A375 (cell line): ENCODE measurements around the gene WNT5B.

DNA sequence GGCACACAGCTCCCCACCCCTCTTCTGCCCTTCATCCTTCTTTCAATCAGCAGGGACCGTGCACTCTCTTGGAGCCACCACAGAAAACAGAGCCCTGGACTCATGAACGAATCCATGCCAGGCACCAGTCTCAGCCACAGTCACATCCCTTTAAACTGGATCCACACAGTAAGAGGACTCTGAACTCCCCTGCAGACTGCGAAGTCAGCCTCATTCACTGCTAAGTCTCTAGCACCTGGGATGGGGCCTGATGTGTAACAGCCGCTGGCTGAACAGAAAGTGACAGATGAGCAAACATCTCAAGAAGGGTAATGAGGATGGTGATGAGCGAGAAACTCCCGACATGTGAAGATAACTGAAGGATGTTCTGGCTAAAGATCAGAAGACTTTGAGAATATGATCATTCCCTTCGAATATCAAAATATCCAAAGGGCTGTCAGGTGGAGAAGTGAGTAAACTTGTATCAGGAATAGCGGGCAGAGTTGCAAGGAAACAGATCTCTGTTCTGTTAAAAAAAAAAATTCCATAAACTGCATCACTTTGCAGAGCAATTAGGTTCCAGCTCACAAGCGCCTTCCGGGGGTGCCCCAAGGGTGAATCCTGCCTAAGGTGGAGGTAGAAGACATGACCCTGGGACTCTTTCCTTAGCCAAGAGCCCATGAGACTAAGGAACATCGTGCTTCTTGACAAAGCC lies 45.7 kb upstream of the IQSEC3 start:
- RAMPAGE, long total RNA = no peak

DNA sequence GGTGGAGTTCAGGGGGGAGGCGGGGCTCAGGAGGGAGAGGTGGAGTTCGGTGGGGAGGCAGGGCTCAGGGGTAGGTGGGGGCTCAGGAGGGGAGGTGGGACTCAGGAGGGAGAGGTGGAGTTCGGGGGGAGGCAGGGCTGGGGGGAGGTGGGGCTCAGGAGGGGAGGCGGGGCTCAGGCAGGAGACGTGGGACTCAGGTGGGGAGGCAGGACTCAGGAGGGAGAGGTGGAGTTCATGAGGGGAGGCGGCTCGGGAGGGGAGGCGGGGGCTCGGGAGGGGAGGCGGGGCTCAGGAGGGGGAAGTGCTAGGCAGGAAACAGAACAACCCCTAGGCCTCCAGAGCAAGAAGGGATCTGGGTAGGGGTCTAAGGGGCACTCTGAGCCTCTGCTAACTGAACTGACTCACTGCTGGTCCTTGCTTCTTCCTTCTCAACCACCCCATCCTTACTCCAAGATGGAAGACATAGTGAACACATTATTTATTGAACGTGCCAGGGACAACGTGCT lies 37.1 kb downstream of the IQSEC3 start:
- RAMPAGE, long total RNA = no peak

- RAMPAGE, long total RNA = no peak
Measured at GRCh38 chr12:139652-140146, 73.1 kb downstream of the IQSEC3 start.

- RAMPAGE, long total RNA = no peak
Measured at GRCh38 chr12:383843-384503, 5.1 kb downstream of the KDM5A start.

DNA sequence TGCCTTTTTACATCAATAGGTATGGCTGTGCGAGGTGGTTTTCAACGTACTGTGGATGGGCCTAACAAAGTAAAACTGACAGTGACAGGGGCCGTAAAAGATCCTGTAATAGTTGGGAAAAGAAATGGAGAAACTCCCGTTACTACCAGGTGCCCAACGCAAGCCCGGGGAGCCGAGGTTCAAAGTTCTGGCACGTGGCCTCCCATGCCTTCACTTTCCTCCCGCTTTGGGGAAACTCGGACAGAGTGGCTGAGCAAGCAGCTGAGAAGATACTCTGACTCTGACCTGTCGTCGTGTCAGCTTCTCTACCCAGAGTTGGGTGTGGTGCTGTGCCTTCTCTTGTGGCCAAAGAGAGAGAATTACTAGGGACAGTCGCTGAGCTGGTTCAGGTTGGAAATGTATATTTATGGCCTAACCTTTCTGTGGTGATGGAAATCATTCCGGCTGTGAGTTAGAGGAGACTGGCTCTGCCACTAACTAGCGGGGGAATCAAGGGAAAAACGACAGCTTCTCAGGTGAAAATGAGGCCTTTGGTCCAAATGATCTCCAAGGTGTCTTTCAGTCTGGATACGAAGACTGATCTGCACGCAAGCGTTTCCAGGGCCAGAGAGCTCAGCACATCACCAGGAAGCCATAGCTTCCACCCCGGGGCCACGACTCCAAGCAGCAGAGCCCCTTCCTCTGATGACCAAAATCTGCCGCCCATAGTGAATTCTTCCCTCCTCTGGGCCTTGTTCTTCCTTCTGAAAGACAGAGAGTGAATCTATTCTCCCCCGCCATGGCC lies 1.8 kb downstream of the B4GALNT3 start:
- RAMPAGE, long total RNA = no peak

- RAMPAGE, long total RNA = no peak
Measured at GRCh38 chr12:480827-481990, 21.5 kb downstream of the B4GALNT3 start.

DNA sequence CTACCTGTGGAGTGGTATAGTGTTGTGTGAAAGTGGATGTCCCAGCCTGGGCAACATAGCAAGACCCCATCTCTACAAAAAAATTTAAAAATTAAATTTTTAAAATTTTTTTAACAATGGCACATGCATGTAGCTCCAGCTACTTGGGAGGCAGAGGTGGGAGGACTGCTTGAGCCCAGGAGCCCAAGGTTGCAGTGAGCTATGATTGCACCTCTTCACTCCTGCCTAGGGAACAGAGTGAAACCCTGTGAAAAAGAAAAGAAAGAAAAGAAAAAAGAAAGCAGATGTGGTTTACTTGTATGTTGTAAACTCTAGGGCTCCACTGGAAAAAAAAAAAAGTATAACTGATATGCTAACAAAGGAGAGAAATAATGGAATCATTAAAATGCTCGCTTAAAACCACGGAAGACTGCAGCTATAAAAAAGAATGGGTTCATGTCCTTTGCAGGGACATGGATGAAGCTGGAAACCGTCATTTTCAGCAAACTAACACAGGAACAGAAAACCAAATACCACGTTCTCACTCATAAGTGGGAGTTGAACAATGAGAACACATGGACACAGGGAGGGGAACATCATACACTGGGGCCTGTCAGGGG lies 28.9 kb downstream of the B4GALNT3 start:
- RAMPAGE, long total RNA = no peak

DNA sequence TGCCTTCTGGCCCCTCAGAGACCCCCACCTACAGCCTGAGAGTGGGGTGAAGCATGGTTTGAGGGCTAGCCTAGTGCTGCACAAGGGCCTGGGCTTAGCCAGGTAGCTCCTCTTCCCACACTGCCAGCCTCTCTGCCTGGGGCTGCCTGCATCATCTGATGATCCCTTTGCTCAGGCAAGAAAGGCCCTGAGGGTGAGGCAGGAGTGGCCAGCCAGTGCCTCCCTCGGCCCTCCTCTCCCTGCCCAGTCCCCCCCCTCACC lies 81.8 kb downstream of the B4GALNT3 start:
- RAMPAGE, long total RNA = no peak

GRCh38 chr12:542691-543426 lies 83.1 kb downstream of the B4GALNT3 start:
- RAMPAGE, long total RNA = no peak

GRCh38 chr12:619269-619850 lies 43.9 kb downstream of the NINJ2 start:
- RAMPAGE, long total RNA = no peak

- RAMPAGE, long total RNA = no peak
Measured at GRCh38 chr12:884062-884384, 65.5 kb downstream of the RAD52 start.

GRCh38 chr12:1022923-1023525 lies 32.0 kb downstream of the ERC1 start:
- RAMPAGE, long total RNA = no peak

- RAMPAGE, long total RNA = no peak
Measured at GRCh38 chr12:1180384-1180776, 189.4 kb downstream of the ERC1 start.

GRCh38 chr12:1277884-1278452 lies 286.9 kb downstream of the ERC1 start:
- RAMPAGE, long total RNA = no peak

GRCh38 chr12:1531955-1532679 lies 62.3 kb downstream of the FBXL14 start:
- RAMPAGE, long total RNA = no peak

DNA sequence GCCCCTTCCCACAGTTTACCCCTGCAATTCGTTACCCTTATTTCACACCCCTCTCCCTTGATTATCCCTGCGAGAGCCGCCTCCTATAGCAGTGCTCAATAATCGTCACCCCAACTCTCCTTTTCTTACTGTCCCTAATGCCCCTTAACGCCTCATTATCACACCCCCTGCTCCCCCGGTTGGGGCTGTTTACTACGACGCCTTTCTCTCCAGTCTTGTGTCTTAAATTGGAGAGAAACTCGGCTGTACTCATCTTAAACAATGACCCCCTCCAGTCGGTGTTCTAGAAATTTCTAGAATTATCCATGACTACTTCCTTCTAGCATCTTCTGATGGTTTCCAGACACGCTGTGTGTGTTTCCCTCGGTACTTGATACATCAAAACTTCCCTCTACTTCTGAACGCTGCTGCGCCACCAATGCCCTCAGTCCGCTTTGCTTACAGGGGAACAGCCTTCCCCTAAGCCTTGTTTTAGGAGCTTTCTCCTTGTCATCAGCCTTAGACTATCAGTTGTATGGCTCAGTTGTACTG lies 785 bp upstream of the FBXL14 start:
- RAMPAGE, long total RNA = no peak

DNA sequence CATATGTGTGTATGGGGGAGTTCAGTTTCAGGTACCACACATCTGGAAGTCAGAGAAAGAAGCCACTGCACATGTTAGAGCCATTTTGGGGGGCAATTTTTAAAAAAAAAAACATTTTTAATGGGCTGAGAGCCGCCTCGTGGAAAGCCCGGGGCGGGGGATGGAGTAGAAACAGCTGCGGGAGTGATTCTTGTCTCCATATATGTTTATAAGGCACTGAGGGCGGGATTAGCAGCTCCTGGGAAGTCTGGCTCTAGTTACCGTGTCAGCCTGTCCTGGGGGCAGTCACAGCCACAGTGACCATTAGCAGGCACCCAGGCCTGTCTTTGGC lies at the start of gene WNT5B:
Gene WNT5B (plus strand): TSS at position 284 of the 331 bp plus-strand sequence.
- RAMPAGE, long total RNA = no peak

DNA sequence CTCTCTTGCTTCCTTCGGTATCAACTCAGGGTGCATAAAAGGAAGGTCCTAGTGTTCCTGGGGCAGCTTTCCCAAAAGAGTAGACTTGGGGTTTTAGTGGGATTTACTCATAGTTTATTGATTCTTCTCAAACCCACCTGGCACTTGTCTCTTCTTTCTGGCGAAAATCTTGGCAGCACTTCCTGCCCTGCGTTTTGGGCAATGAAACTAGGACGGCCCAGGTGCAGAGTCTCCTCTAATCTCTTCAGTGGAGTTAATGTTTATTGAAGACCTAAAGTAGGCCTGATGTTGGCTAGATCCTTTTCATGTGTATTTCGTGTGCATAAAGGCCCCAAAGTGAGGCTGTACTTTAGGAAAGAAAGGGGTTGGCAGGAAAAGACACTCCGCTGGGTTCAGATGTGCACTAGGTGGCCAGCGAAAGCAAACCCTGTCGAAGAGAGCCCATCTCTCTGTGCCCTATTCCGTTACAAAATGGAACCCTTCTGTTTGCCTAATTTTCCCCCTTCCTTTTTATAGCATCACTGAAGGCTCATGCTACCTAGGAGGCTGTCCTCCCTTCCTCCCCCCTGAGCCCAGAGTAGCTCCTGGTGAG lies 5.2 kb downstream of the WNT5B start:
- RAMPAGE, long total RNA = no peak

DNA sequence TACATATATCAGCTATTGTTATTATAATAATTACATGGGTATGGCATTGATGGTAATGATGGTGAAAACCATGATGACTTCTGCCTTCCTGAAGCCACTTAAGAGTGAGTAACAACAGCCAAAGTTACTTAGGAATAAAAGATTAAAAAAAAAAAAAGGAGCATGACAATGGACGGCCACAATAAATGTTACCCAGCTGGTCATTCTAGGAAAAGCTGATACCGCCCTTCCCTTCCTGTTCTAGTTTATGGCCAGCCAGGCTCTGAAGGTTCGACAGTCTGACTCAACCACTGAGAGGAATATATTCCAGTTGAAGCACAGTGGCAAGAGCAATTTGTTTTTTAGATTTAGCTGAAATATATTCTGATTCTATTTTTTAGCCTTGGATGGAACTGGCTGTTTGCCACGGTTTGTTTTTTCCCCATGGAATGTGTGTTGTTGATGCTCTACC lies 9.8 kb upstream of the ADIPOR2 start:
- RAMPAGE, long total RNA = no peak

- RAMPAGE, long total RNA = no peak
Measured at GRCh38 chr12:1715705-1716150, 24.9 kb downstream of the ADIPOR2 start.